Left lobe of liver (tissue), 1 donor: ENCODE measurements around the gene SMIM10L1.

GRCh38 chr12:10704628-10705028 is 18.5 kb downstream of the YBX3 start:
- PRO-cap, result no peak

DNA sequence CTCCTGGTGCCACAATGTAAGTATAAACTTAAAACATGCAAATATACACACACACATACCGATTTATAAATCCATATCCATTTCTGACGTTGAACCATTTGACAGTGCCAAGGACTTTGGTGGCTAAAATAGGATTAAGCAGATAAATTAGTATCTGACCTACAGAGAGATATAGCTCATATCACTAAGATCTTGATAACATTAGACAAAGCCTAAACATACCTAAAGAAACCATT is 4.2 kb downstream of the YBX3 start:
- PRO-cap, result no peak

DNA sequence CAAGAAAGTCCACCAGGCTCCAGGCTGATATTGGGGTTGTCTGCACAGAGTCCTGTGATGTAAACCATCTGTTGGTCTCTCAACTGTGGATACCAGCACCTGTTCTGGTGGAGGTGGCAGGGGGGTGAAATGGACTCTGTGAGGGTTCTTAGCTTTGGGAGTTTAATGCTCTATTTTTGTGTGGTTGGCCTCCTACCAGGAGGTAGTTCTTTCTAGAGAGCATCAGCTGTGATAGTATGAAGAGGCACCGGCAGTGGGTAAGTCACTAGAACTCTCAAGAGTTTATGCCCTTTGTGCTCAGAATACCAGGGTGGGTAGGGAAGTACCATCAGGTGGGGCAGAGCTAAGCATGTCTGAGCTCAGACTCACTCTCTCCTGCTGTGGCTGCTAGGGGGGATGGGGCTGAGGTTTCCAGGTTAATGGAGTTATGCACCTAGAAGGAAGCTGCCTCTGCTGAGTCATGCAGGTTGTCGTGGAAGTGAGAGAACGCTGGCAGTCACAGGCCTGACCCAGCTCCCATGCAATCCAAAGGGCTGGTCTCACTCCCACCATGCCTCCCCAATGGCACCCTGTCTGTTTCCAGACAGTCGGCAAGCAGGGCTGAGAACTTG is 3.0 kb upstream of the TAS2R14 start:
- PRO-cap, result no peak

DNA sequence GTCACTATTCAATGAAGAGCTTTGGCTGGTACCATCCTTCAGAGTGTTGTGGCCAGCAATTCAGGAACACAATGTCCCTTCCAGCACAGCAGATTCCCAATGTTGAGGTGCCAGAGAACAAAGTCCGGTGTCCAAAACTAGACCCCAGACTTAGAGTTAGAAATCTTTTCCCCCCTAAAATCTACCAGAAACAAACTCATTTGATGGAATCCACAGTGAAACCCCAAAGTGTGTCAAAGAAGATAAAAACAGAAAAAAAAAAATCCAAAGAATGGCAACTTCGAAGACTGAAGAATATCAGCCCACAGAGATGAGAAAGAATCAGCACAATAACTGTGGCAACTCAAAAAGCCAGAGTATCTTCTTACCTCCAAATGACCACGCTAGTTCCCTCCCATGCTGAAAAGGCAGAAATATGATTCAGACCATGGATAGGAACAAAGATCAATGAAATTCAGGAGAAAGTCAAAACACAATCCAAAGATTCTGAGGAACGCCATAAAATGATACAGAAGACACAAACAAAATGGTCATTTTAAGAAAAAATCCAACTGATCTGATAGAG is 13.9 kb upstream of the TAS2R14 start:
- PRO-cap, result no peak

- PRO-cap, result no peak
Observed at GRCh38 chr12:11070518-11071434, 8.7 kb upstream of the TAS2R46 start.

DNA sequence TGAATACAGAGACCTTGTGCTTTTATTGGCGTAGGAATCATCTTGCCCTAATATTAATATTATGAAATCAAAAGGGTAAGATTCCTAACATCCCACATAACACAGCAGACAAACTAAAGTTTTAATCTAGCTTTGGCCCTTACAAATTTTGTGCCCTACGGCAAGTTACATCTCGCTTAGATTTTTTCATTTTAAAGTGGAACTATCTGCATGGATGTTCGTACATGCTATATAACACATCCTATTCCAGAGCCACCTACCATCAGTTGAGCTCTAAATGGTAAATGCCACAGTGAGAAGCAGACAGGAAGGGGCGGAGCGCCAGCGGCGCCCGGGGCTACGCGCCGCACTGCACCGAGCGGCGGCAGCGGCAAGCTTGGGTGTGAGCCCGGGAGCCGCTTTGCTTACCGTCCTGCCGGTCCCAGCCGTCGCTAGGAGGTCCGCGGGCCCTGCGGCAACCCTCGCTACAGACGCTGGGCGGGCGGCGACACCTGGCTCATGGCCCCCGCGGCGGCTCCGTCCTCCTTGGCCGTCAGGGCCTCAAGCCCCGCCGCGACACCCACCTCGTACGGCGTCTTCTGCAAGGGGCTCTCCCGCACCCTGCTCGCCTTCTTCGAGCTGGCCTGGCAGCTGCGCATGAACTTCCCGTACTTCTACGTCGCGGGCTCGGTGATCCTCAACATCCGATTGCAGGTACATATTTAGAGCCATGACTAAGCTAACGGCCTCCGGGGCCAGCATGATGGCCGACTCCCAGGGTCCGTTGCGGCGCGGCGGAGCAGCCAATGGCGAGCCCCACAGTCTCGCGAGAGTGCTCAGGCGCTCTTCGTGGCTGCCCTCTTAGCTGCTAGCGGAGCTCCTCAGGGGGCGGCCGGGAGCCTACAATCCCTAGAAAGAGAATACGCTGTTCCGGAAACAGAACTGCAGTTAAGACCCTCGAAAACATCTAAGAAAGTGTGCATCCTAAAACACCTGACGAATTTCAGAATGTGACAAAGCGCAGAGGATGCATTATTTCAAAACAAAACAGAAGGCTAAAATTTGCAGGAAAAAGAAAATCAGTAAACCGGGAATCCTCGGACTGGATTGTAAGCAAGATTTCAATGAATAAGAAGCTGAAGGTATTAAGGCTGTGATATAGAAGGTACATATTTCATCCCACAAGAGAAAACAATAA is at the start of gene SMIM10L1:
SMIM10L1 (plus strand) TSS at position 336 of the 1,177 bp plus-strand sequence.
- PRO-cap, result unidirectional peak, plus-strand start at position 367 of the sequence; bidirectional peak, plus-strand start at position 859 of the sequence, minus-strand start at position 752 of the sequence

DNA sequence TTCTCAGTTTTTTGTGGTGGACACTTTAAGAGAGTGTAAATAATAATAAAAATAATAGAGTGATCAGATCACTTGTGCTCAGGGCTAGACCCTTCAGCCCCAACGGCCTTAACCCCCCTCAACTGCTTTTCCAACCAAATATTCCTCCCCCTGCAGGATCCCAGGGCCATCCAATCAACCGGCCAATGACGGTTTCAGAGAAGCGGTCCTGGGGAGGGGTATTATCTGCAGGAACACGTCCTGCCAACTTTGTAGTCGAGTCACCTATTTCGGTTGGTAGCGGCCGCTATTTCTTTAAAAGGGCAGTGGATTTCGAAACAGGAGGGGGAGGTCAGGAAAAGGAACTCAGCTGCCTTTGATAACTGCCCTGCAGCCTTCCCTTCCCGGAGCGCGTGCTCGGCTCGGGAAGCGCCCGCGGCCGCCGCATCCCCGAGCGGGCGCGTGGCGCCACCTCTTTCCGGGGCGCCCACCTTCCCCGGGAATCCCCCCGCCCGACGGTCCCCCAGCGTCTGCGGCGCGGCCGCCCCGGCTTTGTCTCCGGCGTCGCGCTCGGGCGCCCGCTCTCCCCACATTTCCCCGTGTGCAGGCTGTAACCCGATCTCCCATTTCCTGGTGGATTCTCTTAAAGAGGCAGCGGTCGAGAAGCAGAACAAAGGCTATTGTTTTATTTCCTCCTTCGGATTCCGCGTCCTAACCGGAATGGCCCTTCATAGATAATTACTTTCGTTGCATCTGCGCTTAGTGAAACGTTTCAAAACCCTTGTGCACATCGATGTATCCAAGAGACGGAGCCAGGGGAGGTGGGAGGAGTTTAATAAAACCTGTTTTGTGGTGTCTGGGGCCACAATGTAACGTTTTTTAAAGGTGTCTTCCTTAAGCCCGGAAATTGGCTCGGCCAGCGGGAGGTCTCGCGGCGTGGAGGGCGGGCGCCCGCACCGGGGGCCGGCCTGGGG is 662 bp upstream of the ETV6 start:
- PRO-cap, result unidirectional peak, plus-strand start at position 386 of the sequence; bidirectional peak, plus-strand start at position 534 of the sequence, minus-strand start at position 574 of the sequence

GRCh38 chr12:11650611-11650793 is 1.0 kb downstream of the ETV6 start:
- PRO-cap, result unidirectional peak, minus-strand start at chr12:11650748

- PRO-cap, result no peak
Observed at GRCh38 chr12:11894387-11895559, 176.0 kb upstream of the BCL2L14 start.

DNA sequence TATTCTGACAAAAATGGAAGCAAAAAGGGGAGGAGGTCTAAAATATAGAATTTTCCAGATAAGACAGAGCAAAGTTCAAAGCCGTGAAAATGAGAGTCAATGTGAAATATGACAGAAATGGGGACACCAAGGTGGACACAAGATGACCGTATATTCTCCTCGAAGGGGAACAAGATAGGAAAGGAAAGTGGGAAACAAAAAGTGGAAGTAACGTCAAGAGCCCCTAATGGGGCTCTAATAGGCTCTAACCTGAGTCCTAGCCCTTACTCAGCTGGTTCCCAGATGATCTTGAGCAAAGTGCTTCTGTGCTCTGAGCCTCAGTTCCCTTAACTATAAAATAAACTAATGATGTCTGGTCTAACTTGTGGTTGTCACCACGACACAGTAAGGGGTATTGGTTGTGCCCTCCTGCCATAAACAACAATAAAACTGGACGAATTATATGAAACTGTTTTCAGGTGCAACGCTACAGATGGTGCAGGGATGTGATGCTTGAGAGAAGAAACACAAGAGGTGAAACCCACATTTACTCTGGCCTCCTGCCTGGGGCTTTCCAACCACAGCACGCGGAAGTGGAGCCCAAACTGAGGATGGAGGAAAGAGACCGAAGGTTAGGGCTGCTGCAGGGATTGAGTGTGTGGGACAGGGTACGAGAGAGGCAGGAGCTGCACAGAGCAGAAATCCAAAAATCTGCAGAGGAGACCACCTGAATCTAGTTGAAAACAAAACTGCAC is 45.8 kb upstream of the BCL2L14 start:
- PRO-cap, result no peak

DNA sequence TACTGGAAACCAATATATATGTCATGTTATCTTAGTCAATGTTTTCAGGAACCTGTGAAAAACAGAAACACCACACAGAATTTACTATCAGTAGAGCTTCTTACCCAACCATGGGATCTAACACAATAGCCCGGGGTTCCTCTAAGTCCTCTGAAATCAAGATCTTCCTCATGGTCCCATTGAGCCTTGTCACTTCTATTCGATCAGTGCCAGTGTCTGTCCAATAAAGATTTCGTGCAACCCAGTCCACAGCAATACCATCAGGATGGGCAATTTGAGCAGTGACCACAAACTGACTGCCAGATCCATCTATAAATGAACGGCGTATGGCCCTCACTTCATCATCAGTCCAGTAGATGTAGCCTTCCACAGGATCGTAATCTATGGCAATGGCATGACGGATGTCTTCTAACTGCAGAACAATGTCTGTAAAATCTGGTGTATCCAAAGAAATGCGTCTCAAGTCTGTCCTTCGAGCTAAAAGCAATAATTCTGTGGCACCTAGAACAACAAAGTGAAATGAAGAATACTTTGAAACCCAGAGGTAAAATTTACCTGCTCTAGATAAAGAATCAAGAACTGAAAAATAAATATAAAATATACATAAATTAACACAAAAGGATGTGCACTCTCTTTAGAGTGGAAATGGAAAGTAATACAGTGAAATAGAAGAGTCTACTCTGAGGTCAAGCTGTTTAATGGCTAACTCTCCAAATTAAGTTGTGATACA is 85.7 kb downstream of the LRP6 start:
- PRO-cap, result no peak

- PRO-cap, result no peak
Observed at GRCh38 chr12:12240987-12241509, 25.8 kb downstream of the LRP6 start.

GRCh38 chr12:12338332-12338933 is 11.6 kb downstream of the MANSC1 start:
- PRO-cap, result no peak

GRCh38 chr12:12358836-12359090 is 1.9 kb downstream of the BORCS5 start:
- PRO-cap, result no peak

GRCh38 chr12:12486515-12487431 is 75.9 kb downstream of the DUSP16 start:
- PRO-cap, result bidirectional peak, plus-strand start at chr12:12486944, minus-strand start at chr12:12486782

- PRO-cap, result no peak
Observed at GRCh38 chr12:12492405-12492817, 70.3 kb downstream of the DUSP16 start.

GRCh38 chr12:12492818-12493776 is 69.6 kb downstream of the DUSP16 start:
- PRO-cap, result no peak

DNA sequence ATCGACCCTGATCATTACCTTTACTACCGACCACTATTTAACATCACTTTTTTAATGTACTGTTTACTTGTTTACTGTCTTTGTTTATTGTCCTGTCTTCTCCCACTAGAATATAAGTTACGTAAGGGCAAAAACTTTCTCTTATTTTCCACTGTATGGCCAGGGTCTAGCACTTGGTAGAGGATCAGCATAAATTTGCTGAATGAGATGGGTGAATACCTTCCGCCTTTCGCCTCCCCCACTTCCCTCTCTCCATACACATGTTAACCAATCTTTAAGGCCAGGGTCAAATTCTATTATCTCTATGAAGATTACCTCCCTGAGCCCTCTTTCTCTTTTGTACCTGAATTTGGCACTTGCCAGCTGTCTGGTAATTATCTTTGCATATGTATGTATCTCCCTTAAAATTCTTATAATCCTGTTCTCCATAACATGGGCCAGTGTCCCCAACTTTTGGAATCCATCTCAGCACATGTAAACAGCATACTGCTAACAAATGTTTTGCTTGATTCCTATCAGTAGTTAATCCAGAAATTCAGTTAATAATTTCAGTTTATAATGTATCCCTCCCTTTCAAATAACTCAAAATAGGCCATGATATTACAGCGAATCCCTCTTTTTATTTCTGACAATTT is 4.9 kb downstream of the DUSP16 start:
- PRO-cap, result no peak

- PRO-cap, result bidirectional peak, plus-strand start at chr12:12612639, minus-strand start at chr12:12612583
Observed at GRCh38 chr12:12612493-12612871, 806 bp downstream of the CREBL2 start.

GRCh38 chr12:12720578-12720962 is 3.4 kb downstream of the CDKN1B start:
- PRO-cap, result no peak